ENCODE measurements around the genes ABCG2 and HERC3.

- RRBS, result 2% methylated on average over 32 of the region's 90 CpGs
Observed at GRCh38 chr4:88158289-88159459, at the start of gene ABCG2. Gene ABCG2, minus strand, starts transcription at chr4:88158639.

DNA sequence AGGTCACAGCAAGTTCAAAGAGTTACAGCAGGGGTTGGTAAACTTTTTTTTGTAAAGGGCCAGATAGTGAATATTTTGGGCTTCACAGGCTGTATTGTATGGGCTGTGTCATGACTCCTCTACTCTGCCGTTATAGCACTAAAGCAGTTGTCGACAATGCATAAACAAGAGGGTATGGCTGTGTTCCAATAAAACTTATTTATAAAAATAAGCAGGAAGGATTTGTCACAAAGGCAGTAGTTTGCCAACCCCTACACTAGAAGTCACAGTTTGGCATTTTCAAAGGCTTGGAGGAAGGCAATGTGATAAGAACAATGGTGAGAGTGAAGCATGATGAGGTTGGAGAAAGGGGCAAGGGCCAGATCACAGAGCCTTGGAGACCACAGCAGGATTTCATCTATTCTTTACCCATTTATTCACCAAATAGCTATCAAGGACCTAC is 59.2 kb downstream of the PPM1K start:
- RRBS, result no CpG with 5 or more reads among the region's 2 CpGs

DNA sequence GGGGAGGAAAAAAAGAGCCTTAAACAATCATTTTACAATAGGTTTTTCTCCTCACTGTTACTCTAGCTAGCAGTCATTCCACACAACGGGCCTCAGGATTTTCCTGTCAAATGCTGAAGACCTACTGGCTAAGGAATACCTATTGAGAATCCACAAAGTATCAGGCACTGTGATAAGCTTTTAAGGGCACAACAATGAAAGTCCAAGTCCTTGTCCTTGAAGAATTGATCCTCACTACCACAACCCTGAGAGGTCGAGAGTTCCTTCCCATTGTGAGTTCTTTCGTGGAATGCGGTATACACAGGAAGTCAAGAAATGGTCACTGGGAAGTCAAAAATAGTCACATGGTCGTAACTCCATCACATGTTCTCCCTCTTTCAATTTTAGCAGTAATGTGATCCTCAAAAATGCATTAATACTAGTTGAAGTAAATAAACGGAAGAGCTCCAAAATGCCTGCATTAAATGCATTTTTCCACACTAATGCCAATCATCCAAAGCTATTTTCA is 7.1 kb downstream of the PPM1K start:
- RRBS, result no CpG with 5 or more reads among the region's 6 CpGs

DNA sequence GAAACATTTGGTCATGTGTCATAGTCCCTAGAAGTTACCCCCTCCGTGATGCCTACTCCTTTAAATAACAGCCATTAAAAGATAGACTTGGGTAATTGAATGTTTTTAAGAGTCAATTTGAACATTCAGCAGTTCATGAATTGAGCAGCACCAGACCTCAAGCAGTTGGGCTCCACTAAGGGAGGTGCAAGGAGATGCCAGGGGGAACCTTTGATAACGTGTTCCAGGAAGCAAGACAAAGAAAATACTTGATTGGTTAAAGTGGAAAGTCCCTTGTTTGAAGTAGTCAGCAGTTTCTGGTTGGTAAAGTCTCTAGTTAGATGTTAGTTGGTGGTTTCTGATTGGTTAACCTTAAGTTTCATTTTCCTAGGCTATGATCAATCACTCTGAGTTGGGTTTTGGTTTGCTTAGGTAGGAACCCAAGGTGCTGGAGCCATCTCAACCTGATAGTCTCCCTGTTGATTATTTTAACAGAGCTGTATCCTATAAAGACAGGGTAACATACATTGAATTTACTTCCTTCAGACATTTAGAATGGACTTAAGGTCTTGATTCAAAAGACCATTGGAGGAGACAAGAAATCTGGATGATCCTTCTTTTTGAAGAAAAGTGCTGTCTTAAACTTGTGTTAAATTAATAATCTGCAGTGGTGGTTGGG is 4.0 kb downstream of the HERC6 start:
- RRBS, result no CpG with 5 or more reads among the region's 2 CpGs

DNA sequence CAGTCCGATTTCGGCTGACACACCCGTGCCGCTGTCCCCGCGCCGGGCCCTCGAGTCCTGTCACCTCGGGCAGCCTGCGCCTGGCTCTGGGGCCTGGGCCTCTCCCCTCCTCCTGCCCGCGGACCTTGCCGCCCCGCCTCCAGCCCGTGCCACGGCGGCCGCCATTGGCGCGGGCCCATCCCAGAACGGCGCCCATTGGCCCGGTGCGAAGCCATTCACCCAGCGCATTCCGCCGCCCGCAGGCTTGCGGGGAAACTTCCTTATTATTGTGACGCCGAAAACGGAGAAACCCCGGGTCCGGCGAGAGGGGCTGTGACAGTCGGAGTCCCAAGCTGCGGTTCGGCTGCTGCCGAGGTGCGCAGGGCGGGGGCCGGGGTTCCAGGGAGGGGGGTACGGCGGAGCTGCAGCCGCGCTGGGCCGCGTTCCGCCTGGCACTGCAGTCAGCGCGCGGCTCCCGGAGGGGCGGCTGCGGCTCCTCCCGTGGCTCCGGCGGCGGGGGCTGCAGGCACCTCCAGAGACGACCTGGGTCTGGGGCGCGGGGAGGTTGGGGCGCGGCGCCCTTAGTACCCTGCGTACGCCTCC is at the start of gene HERC3:
TSS of gene HERC3 (plus strand) at position 260 of the 582 bp plus-strand sequence.
- RRBS, result under 1% methylated on average over 25 of the region's 67 CpGs

DNA sequence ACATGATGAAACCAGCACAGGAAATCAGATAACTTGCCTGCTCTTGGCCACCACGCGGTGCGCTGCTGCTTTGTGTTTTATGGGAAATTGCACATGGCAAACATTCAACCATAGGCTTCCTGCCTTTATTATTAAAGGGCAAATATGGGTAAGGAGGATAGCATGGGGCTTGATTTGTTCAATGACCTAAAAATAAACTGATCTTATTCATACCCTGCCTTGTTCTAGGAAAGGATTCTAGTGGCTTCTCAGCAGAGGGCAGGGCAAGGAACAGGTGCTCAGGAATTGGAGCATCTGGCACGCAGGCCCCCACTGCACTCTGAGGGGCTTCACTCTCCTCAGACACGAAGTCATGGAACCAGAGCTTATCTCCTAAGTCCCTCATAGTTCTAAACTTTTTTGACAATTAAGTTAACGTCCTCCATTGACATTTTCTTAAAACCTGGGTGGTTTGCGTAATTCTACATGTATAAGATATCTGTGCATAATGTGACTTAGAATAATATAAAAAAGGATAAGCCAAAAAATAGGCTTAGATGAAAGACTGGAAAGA is 31.8 kb upstream of the NAP1L5 start:
- RRBS, result no CpG with 5 or more reads among the region's 7 CpGs

- RRBS, result no CpG with 5 or more reads among the region's 6 CpGs
Observed at GRCh38 chr4:88757719-88758191, 60.1 kb upstream of the NAP1L5 start.

GRCh38 chr4:88777616-88778526 is 80.2 kb upstream of the NAP1L5 start:
- RRBS, result no CpG with 5 or more reads among the region's 5 CpGs

DNA sequence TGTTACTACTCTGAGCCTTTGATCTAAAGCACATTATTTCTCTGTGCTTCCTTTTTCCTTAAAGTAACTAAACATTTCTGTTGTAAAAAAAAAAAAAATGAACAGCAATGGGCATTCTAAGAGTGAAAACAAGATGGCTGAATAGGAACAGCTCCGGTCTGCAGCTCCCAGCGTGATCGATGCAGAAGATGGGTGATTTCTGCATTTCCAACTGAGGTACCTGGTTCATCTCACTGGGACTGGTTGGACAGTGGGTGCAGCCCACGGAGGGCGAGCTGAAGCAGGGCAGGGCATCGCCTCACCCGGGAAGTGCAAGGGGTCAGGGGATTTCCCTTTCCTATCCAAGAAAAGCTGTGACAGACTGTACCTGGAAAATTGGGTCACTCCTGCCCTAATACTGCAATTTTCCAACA is 172.4 kb upstream of the NAP1L5 start:
- RRBS, result no CpG with 5 or more reads among the region's 7 CpGs

- RRBS, result no CpG with 5 or more reads among the region's 2 CpGs
Observed at GRCh38 chr4:89196080-89196688, 84.9 kb downstream of the TIGD2 start.

- RRBS, result no CpG with 5 or more reads among the region's 5 CpGs
Observed at GRCh38 chr4:89279601-89280147, 27.9 kb downstream of the GPRIN3 start.

- RRBS, result no CpG with 5 or more reads among the region's 5 CpGs
Observed at GRCh38 chr4:89303686-89304419, 3.7 kb downstream of the GPRIN3 start.

- RRBS, result no CpG with 5 or more reads among the region's 4 CpGs
Observed at GRCh38 chr4:89765778-89766447, 71.0 kb downstream of the SNCA start.

DNA sequence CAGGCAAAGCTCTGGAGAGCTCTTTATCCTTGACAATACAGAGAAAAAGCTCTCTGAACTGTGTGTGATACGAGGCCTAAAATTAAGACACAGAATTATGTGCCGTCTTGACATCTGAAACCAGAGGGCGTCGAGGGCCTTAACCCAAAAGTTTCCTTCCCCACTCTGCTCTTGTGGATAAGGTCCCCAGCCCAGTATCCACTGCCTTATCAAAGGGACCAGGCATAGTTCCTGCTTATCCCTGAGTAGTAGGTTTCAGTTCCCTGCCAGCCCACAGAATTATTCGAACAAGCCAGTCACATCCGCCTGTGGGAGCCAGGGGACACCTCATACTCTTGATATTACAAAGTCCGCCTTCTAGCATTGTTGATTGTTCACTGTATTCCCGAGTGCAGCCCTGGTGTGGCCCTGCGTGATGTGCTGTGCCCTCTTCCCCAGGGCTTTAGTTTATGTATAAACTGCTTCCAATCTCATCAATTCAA is 5.4 kb upstream of the MMRN1 start:
- RRBS, result no CpG with 5 or more reads among the region's 9 CpGs

- RRBS, result no CpG with 5 or more reads among the region's 4 CpGs
Observed at GRCh38 chr4:90129135-90129544, 1.9 kb downstream of the CCSER1 start.

DNA sequence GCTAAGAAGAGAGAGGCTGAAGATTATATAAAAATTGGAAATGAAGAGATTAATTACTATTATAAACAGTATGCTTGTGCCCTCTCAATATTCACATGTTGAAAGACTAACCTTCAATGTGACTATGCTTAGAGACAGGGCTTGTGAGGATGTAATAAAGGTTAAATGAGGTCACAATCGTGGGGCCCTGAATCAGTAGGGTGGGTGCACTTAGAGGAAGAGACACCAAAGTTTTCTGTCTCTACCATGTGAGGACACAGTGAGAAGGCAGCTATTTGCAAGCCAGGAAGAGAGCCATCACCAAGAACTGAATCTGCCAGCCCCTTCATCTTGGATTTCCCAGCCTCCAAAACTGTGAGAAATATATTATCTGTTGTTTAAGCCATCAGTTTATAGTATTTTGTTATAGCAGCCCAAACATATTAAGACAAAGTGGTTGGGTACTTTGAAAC is 522.1 kb downstream of the CCSER1 start:
- RRBS, result no CpG with 5 or more reads among the region's 1 CpG

- RRBS, result no CpG with 5 or more reads among the region's 3 CpGs
Observed at GRCh38 chr4:91896520-91896719, 407.3 kb upstream of the GRID2 start.

DNA sequence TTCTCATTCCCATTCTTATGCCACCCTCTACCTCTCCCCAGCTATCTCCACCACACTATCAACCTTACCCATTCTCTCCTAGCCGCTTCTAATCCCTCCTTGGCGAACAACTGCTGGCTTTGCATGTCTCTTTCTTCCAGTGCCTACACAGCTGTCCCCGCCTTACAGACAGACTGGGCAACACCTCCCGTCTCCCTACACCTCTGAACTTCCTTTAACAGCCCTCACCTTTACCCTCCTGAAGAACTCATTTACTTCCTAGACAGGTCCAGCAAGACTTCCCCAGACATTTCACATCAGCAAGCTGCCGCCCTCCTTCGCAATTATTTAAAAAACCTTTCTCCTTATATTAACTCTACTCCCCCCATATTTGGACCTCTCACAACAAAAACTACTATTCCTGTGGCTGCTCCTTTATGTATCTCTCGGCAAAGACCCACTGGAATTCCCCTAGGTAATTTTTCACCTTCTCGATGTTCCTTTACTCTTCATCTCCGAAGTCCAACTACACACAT is 274.9 kb upstream of the GRID2 start:
- RRBS, result no CpG with 5 or more reads among the region's 9 CpGs